Foreskin keratinocyte (primary cell): ENCODE measurements around the genes STARD8, TEX11, FOXO4, GJB1 and HDAC8.

DNA sequence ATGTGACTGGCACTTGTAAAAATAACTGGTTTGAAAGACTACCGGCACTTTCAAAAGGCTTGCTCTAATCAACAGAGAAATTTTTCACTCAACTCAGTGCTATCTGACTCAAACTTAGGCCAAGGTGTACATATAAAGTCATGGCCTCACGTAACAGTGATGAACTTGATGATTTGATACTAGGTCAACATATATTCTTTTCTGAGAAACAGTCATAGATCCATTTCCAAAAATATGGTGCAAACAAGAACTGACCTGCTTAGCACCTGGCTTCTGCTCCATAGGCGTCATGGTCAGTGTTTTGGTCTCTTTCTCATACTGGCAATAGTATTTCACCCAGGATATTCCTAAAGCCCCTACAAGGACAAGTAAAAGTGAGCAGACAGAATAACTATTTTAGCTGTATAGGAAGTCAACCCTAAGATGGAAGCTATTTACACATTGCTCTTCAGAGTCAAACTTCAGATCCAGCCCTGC is 226.9 kb downstream of the OPHN1 start:
- RAMPAGE, total RNA, result no peak

GRCh38 chrX:68504298-68504826 is 5.5 kb downstream of the YIPF6 start:
- RAMPAGE, total RNA, result no peak

- RAMPAGE, total RNA, result no peak
Observed at GRCh38 chrX:68647464-68648143, at the start of gene STARD8. STARD8 (plus strand) TSS chrX:68647666.

DNA sequence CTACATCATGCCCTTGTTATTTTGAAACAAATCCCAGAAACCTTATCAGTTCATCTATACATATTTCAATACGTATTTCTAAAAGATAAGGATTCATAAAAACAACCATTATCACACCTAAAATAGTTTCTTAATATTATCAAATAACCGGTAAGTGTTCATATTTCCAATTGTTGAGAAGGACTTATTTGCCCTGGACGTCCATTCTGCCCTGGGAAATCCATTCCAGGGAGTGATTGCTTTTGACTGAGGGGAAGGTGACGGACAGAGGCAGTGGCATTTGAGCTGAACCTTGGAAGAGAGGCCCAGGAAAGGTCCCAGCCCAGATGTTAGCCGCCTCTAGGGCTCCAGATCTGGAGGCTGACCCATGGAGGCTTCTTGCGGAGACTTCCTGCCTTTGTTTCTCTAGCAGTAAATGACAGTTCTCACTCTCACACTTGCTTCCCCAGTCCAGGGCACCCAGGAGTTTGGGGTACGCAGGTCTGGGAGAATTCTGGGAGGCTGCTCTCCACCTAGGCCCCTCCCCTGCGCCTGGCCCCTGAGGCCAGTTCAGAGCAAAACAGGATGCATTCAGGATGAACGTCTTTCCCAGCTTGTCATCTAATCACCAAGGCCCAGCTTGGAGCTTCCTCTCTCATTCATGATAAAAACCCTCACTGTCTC is 49.7 kb downstream of the STARD8 start:
- RAMPAGE, total RNA, result no peak

DNA sequence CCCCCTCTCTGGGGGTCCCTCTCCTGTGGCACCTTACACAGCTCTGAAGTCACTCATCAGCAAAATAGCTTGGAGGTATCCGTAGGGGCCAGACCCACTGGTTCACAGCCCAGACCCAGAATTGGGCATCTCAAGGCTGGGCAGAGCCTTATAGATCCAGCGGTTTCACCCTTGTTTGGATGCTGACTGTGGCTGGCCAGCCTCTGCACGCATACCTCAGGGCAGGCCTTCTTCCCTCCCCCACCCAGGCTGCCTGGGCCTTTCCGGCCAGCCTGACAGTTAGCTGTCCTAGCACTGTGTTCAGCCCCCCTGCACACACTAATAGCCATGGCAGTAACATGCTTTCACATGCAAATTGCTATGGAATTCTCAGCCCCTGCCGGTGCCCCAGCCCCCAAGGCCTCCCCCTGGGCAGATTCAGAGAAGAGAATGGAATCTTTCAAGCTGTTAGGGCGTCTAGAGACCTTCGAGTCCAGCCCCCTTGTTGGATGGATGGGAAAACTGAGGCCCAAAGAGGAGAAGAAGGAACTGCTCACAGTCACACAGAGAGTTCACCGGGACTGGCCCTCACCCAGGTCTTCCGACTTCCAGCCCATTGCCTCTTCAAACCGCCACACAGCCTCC is 17.7 kb downstream of the EFNB1 start:
- RAMPAGE, total RNA, result no peak

- RAMPAGE, total RNA, result no peak
Observed at GRCh38 chrX:69277863-69278422, 112.7 kb upstream of the PJA1 start.

DNA sequence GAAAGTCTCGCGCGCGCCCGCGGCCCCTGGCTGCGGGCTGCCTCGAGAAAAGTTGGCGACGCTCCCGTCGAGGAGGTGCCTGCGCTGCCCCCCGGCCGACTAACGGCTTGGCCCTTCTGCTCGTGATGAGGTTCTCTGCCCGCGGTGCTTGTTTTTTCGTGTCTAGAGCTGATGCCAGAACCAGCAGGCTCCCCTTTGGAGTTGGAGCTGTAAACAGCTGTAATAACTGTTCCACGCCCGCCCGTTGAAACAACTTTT is 936 bp downstream of the EDA start:
- RAMPAGE, total RNA, result no peak

- RAMPAGE, total RNA, result no peak
Observed at GRCh38 chrX:70480274-70481172, 35.9 kb downstream of the DLG3 start.

- RAMPAGE, total RNA, result no peak
Observed at GRCh38 chrX:70490615-70491001, 46.0 kb downstream of the DLG3 start.

DNA sequence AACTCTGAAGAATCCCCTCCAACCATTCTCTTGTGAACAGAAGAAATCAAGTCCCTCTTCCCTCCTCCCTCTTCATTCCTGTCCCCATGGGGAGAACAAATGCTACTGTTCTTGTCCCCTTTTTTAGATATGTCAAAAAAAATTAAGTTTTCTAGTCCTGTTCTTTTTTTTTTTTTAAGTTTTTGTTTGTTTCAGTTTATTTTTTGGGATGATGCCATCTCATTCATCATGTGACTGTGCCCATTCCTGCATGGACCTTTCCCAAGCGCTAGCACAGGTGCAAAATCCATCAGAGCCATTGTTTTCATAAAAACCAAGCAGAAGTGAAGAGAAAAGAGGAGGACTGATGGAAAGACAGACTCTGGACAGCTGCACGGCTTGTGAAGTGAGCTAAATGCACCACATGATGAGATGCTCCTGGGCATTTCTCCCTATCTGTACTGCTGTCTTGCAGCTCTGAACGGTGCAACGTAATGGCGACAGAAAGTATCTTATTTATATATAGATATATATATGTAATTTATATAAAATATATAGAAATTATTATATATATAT is 57.7 kb downstream of the DLG3 start:
- RAMPAGE, total RNA, result no peak

DNA sequence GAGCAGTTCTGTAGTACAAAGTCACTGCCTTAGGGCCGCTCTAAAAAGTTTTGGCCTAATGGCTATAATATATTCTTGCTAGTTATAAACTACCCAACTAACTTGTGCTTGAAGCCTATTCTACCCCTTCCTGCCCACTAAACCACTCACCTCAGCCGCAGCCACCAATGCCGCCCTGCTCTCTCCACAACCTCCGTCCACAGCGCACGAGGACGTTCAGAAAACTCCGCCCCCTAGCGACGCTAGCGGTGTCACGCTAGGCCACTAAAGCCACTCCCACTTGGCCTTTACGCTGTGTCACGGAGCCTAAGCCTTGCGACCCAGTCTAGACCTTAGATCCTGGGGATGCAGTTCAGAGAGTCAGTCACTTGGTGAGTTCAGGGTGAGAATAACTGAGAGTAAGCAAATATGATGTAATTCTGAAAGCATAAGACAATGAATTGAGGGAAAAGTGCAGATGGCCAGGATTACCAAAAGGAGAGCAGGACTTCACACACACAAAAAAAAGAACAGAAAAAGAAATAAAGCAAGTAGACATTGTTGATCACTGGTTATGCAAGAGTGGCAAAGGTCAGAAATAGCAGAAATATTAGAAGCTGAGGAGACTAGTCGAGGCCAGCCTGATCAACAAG is at the start of gene TEX11:
Gene TEX11 (minus strand): TSS at position 208 of the 632 bp plus-strand sequence.
- RAMPAGE, total RNA, result no peak

GRCh38 chrX:71095514-71096734 is at the start of gene FOXO4:
FOXO4 (plus strand) TSS chrX:71095851.
- RAMPAGE, total RNA, result no peak

GRCh38 chrX:71222840-71223478 is at the start of gene GJB1:
GJB1 (plus strand) TSS chrX:71223224.
- RAMPAGE, total RNA, result no peak

GRCh38 chrX:71294208-71294601 is 7.3 kb upstream of the ITGB1BP2 start:
- RAMPAGE, total RNA, result no peak

DNA sequence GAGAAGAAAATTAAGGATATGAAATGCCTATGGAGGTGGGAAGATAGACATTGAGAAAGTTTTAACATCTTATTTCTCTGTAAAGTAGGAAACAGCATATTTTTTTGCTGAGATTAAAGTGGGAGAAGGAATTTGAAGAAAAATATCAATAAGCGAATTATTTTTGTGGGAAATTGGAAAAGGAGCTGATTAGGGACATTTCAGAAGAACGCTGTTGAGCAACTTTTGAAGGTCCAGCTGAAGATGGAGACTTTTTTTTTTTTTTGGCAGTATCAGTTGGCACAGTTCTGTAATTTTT is 66.0 kb downstream of the TAF1 start:
- RAMPAGE, total RNA, result no peak

- RAMPAGE, total RNA, result no peak
Observed at GRCh38 chrX:71546227-71546453, 13.2 kb downstream of the OGT start.

- RAMPAGE, total RNA, result no peak
Observed at GRCh38 chrX:71548886-71549343, 16.0 kb downstream of the OGT start.

DNA sequence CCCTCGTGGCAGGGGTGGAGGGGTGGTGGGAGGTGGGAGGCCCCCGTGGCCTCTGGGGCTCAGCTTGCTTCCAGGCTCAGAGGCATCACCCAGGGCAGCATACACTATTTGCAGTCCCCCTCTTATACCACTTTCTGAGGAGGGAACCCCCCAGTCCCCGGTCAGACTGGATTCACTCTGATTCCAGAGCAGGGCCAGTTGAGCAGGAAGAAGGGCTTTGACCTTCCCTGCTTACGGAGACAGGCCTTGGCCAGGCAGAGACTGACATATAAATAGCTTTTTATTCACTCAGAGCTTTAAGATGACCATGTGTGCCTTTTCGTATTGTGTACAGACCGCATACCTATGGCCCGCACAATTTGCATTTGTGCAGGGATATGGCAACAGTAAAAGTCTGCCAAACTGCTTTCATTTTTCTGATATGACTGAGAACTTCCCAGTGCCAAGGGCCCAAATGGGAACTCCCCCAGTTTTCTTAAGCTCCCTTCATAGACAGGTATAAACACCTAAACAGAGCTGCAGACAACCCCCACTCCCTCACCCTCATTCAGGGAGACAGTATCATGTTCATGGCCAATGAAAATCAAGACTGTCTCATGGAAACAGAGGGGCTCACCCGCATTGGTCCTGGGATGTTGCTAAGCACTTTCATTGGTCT is 135.0 kb downstream of the NHSL2 start:
- RAMPAGE, total RNA, result no peak

DNA sequence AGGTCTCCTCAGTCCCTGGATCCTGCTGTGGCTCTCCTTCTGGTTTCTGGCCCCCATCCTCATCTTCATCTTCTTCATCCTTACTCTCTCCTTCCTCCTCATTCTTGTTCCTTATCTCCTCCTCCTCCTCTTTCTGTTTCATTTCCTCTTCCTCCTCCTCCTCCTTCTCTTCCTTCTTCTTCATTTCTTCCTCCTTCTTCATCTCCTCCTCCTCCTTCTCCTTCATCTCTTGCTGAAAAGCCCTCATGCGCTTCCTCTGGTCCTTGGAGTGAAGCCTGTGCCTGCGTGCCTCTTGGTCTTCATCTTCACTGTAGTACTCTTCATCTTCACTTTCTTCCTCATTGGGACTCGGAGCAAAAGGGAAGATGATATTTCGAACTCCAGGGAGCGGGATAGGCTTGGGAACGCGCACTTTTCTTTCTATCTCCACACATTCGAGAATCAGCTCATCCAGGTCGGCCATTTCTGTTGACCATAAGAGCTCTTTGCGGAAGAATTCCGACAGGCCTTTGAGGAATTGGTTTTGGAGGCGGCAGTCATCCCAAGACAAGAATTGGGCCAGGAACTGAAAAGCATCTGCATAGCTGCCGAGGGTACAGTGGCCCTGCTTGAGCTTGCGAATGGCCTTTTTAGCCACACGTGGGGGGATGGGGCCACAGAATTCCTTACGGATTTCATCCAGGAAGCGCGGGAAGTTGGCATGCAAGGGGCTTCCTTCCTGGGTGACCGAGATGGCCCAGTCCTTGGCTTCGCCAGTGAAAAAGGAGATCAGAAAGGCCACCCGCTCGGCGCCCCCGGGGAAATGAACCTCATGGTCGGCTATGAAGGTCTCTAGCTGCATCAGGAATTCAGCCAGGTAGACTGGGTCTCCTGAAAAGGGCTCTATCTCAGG is 51.1 kb upstream of the PIN4 start:
- RAMPAGE, total RNA, result no peak

DNA sequence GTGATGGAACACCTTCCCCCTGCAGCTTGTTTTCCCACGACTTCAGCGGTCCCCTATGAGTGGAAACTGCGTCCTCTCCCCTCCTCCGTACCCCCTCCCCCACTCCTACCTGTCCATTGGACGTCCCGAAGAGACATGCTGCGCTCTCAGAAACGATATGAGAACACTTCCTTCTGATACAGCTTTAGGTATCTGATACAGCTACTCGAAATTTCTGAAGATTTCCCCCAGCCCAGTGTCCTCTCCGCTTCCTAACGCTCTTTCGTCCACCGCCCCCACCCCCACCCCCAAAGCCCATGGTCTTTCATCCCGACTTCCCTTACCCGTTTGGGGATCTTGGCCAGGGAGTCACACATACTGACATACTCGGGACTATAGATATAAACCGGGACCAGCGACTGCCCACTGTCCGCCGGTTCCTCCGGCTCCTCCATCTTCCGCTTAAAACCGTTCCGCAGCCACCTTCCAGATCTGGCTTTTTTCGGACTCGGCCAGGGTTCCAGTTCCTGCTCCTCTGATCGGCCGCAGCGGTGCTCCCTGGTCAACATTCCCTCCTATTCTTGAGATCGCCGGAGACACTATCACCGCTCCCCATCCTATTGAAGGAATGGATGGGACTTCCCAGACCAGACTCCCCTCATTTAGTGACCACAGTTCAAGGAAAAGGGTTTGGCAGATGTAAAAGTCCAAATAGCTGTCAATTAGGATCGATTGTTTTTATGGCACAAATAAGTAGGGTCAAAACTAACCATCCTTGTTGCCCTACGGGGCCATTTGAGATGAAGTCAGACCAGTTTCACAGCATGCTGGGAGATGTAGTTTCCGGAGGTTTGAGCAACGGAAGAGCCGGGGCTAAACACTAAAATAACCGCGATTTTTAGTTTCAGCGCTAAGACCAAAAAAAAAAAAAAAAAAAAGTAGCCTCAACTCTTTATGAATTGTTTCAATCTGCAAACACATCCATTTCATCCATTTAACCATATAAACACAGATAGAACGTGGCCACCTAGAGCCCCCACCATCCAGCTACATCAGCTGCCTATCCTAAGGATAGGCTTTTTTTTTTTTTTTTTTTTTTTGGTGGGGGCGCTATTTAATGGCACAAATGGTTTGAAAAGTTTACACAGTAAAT is at the start of gene HDAC8:
Gene HDAC8 (minus strand): TSS at position 516 of the 1,132 bp plus-strand sequence.
- RAMPAGE, total RNA, result no peak